ENCODE data around the genes IRX4 and IRX1.

GRCh38 chr5:1101690-1102699, 9.9 kb downstream of the SLC12A7 start:
- PRO-cap: no peak
- RAMPAGE, long total RNA, 2 experiments: no peak in any of the 2 experiments

DNA sequence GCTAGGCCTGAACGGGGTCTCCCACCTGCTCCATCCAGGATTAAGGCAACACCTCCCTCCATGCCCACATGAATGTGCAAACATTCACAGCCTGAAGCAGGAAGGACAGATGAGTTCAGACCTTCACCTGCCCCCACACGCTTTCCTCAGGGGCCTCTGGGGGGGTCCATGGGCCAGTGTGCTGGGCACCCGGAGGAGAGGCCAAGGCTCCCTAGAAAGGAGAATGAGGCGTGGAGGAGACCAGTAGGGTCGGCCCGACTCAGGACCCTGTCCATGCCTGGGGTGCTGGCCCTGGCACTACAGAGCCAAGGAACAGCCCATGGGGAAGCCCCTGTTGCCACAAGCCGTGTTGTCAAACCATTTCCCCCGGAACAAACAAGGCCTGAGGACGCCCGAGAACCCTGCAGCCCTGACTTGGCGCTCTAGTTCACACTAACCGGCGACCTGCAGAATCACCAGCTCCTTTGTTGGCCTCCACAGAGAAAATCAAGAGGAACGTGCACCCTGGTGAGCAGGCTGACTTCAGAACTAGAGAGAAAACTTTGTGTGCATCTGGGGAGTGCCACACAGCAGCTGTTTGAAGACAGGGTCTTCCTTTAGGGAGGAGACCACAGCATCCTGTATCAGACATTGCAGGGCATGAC, 41.5 kb upstream of the SLC12A7 start:
- PRO-cap: no peak
- RAMPAGE, long total RNA, 2 experiments: no peak in any of the 2 experiments

DNA sequence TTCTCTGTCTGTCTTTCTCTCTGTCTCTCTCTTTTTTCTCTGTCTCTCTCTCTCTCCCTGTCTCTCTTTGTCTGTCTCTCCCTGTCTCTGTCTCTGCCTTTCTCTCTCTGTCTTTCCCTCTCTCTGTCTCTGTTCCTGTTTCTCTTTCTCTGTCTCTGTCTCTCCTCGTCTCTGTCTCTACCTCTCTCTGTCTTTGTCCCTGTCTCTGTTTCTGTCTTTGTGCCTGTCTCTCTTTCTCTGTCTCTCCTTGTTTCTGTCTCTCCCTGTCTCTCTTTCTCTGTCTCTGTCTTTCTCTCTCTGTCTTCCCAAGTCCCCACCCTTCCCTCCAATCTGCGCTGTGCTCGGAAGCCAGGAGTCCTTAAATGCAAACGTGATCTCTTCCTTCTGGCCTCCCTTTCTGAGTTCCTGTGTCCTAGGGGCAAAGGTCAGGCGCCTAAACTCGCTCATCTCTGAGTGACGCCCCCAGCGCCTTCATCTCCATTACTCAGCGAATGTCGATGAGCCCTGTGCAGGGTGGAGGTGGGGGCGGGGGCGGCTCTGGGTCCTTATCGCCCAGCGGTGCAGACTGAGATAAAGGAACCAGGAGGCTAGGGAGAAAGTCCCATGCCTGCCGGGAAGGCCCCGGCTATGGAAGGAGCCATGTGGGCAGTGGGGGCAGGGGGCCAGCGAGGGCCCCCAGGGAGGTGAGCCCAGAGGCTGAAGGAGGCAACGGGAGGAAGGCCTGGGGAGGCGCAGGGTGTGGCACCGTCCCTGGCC, 1.6 kb upstream of the SLC6A19 start:
- PRO-cap: no peak
- RAMPAGE, long total RNA, 2 experiments: no peak in any of the 2 experiments

GRCh38 chr5:1227590-1228202, 2.5 kb downstream of the SLC6A18 start:
- PRO-cap: no peak
- RAMPAGE, long total RNA, 2 experiments: no peak in any of the 2 experiments

- PRO-cap: no peak
- RAMPAGE, long total RNA, 2 experiments: no peak in any of the 2 experiments
Measured at GRCh38 chr5:1516187-1516702, 7.5 kb downstream of the LPCAT1 start.

DNA sequence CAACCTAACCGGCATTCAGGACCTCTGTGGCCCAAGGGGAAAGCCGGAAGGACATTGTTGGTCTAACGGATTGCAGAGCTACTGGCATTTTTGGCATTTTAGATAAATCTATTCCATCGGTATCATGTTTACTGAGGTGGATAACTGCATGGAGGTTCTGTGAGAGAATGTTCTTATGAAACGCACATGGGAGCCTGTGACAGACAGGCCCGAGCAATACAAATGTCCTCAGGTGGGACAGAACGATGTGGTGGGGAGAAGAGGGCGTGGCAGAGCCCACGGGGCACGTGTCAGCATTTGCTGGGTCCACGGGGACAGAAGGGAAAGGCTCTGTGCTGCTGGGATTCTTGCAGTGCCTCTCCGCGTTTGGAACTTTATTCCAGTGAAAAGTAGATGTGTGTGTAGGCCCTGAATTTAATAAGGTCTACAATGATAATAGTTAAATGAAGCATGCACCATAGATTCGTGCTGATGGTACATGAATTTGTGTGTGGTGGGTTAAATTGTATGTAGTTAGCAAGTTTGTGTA, 12.6 kb downstream of the NDUFS6 start:
- PRO-cap: no peak
- RAMPAGE, long total RNA, 2 experiments: no peak in any of the 2 experiments

- PRO-cap: unidirectional peak, plus-strand start at chr5:1882630
- RAMPAGE, long total RNA, 2 experiments: no peak in any of the 2 experiments
Measured at GRCh38 chr5:1882202-1882821, 413 bp downstream of the IRX4 start.

DNA sequence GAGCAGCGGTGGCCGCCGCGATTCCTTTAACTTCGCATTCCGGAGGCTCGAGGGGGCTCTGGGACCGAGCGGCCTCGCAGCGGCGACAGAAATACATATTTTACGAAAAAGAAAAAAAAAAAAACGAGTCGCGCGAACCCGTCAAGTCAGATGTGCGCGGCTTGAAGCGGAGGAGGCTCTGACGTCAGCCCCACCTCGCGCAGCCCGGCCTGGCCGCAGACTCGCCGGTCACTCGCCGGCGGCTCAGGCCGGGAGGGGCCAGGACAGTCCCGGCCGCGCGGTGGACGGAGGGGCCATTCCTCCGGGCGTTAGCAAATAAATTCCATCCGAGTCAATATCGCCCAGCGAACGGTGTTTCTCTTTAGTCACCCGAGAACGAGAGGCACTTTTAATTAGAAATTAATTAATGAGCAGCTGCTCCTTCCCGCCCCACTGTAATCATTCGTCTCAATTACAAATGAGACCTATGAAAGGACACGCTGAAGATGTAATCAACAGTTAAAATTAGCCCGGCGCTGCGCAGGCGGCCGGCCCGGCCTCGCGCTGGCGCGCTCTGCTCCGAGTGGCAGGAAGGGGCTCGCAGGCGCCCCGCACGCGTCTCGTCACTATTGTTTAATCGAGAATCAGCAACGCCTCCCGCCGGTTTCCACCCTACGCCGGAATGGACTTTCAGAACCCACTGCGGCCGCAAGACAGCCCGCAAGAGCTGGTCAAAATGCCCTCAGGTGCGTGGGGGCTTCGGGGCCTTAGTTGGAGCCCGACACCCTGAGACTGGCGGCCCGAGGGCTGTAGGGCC, at the start of gene IRX4:
IRX4 (minus strand) TSS at position 104 of the 796 bp plus-strand sequence.
- PRO-cap: unidirectional peak, minus-strand start at position 564 of the sequence
- RAMPAGE, long total RNA, 2 experiments: start-site peak on the plus strand in 1 of 2 experiments, centred at position 568 of the sequence, 18 reads per replicate; start-site peak on the minus strand in 1 of 2 experiments, centred at position 367 of the sequence, 5 reads per replicate

DNA sequence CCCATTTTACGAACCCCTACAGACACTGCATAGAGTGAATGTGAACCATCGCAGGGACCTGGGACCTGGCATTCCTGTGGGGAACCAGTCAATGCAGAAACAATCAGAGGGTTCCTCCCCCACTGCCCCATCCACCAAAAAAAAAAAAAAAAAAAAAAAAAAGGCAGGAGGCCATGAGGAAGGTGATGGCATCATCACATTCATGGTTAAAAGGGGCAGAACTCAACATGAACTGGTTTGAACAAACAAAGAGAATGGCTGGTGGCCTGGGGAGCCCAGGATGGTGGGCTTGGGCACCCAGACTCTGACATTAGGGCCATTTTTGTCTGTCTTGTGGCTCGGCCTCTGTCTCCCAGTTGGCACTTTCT, 270.2 kb upstream of the IRX4 start:
- PRO-cap: no peak
- RAMPAGE, long total RNA, 2 experiments: no peak in any of the 2 experiments

DNA sequence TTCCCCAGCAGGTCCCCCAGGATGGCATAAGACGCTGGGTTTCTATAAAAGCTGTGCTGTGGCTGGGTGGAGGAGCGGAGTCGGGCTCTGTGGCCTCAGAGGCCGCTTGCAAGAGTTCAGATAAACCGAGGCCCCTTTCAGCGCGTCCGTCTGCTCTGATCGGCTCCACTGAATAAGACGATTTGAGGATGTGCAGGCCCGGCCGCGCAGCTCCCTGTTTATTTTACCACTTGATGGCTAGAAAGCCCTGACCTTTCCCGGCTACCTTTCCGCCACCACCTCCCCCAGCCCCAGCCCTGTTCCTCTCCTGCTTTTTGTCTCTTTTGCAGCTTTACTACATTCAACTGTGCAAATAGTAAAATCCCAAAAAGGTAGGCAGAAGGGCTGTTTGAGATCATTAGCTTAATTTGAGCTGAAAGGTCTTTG, 352.0 kb upstream of the IRX2 start:
- PRO-cap: no peak
- RAMPAGE, long total RNA, 2 experiments: no peak in any of the 2 experiments

DNA sequence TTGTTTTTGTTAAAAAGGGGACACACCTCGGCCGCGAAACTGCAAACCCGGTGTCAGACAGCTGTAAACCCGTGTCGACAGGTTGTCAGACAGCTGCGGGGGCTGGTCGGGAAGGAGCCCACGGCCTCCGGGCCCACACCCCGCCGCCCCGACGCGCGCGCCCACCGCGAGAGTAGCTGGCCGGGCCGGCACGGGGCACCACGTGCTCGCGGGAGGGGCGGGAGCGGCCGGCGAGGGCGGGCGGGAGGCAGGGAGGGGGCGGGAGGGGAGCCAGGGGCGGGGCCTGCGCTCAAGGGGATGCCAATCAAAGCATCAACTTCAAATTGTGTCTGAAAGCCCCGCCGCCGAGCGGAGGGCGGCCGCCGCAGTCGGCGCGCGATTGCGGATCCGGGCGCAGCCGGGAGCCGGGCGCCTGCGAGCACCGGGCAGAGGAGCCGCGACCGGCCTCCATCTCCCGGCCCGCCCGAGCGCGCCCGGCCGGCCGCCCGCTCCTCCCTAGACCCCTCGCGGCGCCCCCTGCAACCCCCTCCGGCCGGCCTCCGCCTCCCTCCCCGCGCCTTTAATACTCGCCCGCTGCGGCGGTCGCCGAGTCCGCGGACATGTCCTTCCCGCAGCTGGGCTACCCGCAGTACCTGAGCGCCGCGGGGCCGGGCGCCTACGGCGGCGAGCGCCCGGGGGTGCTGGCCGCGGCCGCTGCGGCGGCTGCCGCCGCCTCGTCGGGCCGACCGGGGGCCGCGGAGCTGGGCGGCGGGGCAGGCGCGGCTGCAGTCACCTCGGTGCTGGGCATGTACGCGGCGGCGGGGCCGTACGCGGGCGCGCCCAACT, at the start of gene IRX1:
IRX1 (plus strand) TSS at position 326 of the 825 bp plus-strand sequence.
- PRO-cap: bidirectional peak, plus-strand start at position 367 of the sequence, minus-strand start at position 174 of the sequence
- RAMPAGE, long total RNA, 2 experiments: no peak in any of the 2 experiments

DNA sequence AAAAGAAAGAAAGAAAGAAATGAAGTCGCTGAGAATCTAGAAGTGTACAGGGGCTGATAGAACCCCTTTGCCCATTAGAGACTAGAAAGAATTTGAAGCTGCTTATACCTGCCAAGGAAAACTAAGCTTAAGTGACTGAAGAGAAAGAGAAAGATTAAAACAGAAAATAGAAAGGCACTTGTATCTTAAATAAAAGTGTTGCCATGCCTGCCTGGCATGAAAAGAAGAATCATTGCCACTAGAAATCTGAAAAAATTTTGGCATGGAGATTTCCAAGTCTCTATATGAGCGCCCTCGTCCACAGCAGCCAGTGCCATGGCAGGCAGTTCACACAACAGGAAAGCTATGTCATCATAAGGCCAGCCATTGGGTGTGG, 446.5 kb downstream of the IRX1 start:
- PRO-cap: no peak
- RAMPAGE, long total RNA, 2 experiments: no peak in any of the 2 experiments

- PRO-cap: no peak
- RAMPAGE, long total RNA, 2 experiments: no peak in any of the 2 experiments
Measured at GRCh38 chr5:5457034-5457638, 34.7 kb downstream of the ICE1 start.

DNA sequence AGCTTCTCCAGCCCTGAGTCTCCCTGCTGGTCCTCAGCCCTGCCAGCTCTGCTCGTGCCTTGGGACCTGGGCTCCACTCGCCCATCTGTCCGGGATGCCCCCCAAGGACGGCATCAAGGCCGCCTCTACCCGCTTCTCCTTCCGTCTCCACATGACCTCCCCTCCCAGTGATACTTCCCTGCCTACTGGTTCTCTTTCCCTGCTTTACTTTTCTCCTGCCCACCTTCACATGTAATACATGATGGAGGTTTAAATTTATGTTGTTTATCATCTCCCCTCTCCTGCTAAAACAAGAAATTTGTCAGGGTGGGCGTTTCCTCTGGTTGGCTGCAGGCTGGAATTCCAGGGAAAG, 110.3 kb downstream of the ICE1 start:
- PRO-cap: no peak
- RAMPAGE, long total RNA, 2 experiments: no peak in any of the 2 experiments

DNA sequence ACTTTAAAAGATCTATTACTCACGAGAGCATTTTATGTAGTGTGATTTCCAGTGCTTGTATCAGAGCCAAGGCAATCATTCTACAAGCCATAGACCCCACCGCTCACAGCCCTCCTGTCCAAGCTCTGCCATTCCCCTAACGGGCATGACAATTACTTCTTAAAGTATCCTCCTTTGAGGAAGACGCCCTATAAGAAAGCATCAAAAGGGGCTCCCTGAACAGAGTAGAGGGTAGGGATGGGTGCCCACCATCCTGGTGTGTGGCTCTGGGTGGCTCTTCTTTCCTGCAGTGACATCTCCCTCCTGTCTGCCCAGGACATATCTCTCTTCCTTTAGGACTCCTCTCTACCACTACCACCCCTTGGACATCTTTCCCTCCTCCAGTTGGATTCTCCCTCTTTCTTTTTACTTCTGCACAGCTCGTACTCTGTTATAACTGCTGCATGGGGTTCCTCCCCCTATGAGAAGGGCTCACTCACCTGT, 412.5 kb downstream of the ICE1 start:
- PRO-cap: unidirectional peak, plus-strand start at position 228 of the sequence
- RAMPAGE, long total RNA, 2 experiments: no peak in any of the 2 experiments

GRCh38 chr5:6370338-6370764, 8.0 kb downstream of the MED10 start:
- PRO-cap: no peak
- RAMPAGE, long total RNA, 2 experiments: no peak in any of the 2 experiments

DNA sequence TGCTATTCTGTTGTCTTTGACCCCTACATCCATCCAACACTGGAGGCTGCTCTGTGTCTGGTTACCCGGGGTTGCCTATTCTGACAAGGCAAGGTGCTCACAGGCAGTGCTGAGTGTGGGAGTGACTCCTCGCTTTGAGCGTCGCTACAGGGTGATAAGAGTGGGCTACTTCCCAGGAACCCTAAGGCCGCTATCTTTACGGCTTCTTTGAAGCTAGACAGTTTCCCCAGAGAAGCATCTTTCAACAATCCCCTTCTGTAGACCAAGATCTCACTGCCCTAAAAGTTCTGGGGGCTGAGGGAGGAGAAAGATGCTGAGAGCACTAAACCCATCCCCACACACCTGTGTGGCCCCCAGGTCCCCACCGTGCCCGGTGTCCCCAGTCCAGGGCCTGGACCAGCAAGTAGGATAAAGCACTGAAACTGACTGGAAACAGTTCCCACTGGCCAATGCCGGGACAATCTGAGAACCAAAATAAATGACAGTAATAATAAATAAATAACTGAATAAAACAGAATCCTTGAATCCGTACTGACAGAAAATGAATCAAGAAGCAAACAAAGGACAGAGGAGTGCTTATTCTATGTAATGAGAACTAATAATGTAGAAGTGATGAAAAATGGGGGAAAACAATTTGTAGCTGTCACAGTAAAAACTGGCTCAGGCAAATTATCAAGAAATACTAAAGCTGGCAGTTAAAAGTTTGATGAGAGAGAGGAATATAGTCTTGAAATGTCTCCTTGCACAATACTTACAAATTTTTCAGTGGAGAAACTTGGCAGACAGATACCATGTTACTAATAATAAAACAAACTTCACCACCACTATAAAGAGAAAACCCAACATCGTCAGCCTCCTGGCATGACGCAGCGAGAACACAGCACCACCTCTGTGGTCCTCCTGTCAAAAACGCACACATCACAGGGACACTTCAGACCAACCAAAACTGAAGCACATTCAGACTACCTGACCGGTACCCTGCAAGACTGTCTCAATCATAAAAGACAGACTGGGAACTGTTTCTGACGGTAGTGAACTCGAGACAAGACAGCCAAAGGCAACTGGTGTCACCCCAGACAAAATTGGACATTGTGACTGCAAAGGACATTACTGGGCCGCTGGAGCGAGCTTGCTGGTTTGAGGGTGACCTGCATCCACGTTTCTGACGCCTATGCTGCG, 34.8 kb downstream of the NSUN2 start:
- PRO-cap: no peak
- RAMPAGE, long total RNA, 2 experiments: no peak in any of the 2 experiments

- PRO-cap: no peak
- RAMPAGE, long total RNA, 2 experiments: no peak in any of the 2 experiments
Measured at GRCh38 chr5:6604380-6604829, 28.4 kb downstream of the NSUN2 start.

DNA sequence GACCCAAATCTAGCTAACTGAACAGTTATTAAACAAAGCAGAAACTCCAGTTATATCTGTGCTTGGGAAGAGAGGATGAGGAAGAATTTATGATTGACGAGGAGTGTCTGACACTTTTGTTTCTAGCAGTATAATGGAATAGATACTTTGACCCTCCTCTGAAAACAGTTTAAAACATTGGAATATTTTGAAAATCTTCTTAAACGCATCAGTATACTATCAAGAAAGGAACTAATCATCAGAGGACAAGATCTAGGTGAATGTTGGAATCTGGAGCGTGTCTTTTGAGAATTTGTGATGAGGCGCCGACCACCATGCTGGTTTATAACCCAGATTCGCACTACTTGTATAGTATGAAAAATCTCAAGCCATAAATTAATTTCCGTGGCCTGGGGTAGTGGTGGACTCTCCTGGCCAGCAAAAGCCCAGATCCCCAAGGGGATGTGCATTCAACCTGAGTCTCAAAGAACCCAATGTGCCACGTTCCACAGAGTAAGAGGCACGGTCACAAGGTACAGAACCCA, 23.2 kb downstream of the SRD5A1 start:
- PRO-cap: no peak
- RAMPAGE, long total RNA, 2 experiments: no peak in any of the 2 experiments

DNA sequence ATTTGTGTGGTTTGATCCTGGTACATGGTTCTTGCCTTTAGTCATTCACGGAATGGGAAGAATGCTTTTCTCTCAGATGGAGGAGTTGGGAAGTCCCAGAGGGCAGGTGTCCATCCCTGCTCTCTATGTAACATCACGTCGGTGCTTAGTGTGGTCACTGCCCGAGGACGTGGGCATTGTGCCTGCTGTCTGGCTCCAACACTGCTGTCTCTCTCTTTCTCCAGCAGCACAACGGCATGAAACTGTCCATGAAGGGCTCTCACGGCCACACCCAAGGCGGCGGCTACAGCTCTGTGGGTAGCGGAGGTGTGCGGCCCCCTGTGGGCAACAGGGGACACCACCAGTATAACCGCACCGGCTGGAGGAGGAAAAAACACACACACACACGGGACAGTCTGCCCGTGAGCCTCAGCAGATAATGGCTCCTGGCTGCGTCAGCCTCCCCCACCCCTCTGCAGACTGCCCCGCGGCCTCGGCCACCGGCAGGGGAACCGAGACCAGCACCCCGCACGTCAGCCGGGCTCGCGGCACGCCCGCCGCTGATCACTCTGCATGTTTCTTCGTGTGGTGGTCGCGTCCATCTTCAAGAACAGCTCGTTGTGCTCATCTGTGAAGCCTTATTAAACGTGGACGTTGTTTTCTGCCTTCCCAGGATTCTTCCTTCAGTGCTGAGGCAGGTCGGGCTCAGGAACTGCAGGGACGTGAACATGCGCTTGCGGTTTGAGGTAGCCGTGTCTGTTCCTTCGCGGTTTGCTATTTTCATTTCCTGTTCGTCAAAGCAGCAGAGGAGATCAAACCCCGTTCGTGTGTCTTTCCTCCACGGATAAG, 41.5 kb downstream of the TENT4A start:
- PRO-cap: no peak
- RAMPAGE, long total RNA, 2 experiments: no peak in any of the 2 experiments

All from breast epithelium (tissue), 2 donors.